WTC11 (cell line): ENCODE measurements around the genes NCF1 and RCC1L.

- PRO-cap, result no peak
Observed at GRCh38 chr7:74192994-74193720, 16.6 kb upstream of the LAT2 start.

DNA sequence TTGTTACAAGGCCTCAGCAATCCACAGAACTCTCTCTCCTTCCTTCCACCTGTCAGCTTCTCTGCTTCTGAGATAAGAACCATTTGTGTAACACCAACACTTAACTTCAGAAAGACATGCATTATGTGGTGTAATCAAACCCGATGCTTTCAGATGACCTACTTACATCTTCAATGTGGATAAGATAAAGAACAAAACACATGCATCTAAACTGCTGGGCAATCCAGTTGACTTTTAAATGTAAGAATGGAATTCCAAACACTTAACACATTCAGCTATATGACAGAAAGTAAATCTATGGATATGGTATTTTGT is 13.1 kb upstream of the LAT2 start:
- PRO-cap, result no peak

DNA sequence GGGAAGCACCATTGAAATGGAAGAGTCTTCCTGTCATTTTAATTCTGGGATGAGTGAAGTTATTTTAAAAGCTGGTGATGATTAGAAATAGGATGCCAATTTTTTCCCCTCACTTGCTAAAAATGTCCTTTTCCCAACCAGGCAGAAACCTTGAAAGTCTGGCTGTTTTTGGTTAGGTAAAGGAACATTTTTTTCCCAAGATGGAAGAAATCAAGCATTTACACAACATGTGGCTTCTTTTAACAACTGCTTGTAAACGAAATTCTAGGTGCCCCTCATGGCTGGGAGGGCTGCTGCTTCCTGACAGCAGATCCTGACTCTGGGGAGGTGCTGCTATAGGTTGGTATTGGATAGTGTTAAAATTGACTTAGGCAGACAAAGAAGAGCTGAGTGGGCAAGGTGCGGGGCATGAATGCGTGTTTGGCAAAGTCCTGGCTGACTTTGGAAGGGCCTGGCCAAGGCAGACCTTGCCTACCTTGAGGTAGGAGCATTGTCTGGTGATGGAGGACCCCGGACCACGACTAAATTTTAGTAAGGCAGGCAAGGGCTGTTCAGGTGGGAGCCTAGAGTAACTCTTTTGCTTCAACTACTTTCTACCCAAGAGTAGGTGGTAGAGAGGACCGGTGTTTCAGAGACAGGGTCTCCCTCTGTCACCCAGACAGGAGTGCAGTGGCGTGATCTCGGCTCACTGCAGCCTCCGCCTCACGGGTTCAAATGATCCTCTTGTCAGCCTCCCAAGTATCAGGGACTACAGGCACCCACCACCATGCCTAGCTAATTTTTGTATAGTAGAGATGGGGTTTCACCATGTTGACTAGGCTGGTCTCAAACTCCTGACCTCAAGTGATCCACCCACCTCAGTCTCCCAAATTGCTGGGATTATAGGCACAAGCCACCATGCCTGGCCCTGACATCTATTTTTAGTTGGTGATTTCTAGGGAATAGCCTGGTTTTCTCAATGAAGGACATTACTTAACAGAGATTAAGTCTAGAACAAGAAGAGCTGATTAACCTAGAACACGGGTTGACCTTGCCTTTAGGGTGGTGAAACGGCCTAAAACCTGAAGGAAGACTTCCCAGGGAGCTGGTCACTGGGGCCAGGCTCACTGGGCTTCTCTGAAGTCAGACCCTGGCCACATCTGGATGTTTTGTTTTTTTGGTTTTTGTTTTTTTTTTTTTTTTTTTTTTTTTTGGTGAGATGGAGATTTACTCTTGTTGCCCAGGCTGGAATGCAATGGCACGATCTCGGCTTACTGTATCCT is 12.2 kb upstream of the LAT2 start:
- PRO-cap, result no peak

DNA sequence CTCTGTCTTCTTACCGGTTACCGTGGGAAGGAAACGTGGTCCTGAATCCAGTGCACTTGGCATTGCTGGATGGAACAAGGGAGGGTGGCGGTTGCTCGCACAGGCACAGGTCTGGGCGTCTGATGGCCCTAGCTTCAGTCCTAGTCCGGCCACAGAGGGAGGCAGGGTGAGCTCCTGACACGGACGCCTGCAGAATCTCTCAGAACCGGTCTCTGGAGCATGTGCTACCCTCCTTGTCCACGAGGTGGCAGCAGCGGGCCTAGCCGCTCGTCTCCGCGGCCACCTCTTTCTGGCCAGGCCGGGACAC is 3.3 kb upstream of the LAT2 start:
- PRO-cap, result unidirectional peak, plus-strand start at position 137 of the sequence

DNA sequence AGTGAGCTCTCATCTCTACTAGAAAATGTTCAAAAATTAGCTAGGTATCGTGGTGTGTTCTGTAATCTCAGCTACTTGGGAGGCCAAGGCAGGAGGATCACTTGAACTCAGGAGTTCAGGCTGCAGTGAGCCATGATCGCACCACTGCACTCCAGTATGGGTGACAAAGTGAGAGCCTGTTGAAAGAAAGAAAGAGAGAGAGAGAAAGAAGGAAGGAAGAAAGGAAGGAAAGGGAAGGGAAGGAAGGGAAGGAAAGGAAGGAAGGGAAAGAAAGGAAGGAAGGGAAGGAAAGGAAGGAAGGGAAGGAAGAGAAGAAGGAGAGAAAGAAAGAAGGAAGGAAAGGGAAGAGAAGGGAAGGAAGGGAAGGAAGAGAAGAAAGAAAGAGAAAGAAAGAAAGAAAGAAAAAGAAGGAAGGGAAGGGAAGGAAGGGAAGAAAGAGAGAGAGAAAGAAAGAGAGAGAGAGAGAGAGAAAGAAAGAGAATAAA is 61.5 kb downstream of the CLIP2 start:
- PRO-cap, result no peak

- PRO-cap, result no peak
Observed at GRCh38 chr7:74375909-74376934, 77.5 kb upstream of the GTF2IRD1 start.

DNA sequence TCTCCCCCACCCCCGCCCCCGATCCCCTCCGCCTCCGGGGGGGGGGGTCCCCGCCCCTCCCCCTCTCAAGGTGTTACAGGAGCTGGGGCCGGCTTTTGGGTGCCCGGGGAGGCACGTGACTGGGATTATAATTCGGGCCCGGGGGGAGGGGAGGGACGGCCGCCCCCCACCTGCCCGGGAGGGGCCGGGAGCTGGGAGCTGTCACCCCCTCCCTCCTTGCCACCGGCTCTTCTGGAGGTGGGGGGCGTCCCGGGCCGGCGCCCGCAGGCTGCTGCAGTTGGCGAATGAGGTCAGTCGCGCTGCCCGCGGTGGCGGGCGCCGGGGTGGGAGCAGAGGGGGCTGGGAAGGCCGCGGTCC is 496 bp downstream of the GTF2IRD1 start:
- PRO-cap, result bidirectional peak, plus-strand start at position 293 of the sequence, minus-strand start at position 286 of the sequence

GRCh38 chr7:74483744-74484309 is 30.1 kb downstream of the GTF2IRD1 start:
- PRO-cap, result no peak

DNA sequence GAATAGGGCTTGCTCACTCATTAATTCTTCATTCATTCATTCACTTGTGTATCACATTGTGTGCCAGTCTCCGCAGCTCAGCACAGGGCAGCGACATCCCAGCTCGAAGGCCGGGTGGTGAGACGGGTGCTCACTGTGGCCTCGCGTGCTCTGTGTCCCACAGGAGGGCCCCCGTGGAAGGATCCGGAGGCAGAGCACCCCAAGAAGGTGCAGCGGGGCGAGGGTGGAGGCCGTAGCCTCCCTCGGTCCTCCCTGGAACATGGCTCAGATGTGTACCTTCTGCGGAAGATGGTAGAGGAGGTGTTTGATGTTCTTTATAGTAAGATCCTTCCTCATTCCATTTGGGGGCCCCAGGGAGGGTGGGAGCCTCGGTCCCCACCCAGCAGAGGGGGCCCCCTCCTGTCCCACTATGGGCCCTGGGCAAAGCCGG is 61.6 kb downstream of the GTF2IRD1 start:
- PRO-cap, result no peak

- PRO-cap, result no peak
Observed at GRCh38 chr7:74612133-74612945, 45.2 kb upstream of the GTF2I start.

- PRO-cap, result no peak
Observed at GRCh38 chr7:74653730-74654256, 3.7 kb upstream of the GTF2I start.

- PRO-cap, result unidirectional peak, plus-strand start at chr7:74656524
Observed at GRCh38 chr7:74656287-74656834, 1.2 kb upstream of the GTF2I start.

GRCh38 chr7:74658263-74658766 is 797 bp downstream of the GTF2I start:
- PRO-cap, result bidirectional peak, plus-strand start at chr7:74658702, minus-strand start at chr7:74658569

DNA sequence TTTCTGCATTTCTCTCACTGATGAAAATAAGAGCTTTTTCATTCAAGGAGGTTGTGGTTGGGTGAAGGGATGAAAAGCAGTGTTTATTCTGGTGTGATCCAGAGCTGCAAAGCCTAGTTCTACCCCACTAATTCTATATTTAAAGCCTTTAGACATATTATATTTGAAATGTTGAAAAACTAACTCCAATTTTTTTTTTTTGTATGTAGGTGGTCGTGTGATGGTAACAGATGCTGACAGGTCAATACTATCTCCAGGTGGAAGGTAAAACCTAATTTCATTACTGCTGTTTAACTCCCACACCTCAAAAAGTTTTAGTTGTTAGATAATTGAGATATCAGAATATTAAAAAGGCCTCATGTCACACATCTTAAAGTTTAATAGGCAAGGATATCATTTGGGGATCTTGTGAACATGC is 47.4 kb downstream of the GTF2I start:
- PRO-cap, result no peak

DNA sequence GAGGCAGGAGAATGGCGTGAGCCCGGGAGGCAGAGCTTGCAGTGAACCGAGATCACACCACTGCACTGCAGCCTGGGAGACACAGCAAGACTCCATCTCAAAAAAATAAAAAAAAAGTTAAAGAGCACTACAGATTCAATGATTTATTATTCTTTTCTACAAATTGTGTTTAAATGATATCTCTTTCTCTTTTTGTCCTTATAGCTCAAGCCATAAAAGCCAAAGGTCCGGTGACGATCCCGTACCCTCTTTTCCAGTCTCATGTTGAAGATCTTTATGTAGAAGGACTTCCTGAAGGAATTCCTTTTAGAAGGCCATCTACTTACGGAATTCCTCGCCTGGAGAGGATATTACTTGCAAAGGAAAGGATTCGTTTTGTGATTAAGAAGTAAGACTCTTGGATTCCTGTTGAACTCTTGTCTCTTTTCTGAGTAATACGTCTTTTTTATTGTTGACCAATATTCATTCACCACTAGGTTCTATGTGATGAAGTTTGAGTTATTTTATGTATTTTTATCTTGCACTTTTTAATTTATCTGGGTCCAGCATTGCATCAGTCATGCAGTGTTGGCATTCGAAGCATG is 41.4 kb upstream of the NCF1 start:
- PRO-cap, result no peak

- PRO-cap, result no peak
Observed at GRCh38 chr7:74773872-74774274, at the start of gene NCF1. NCF1 (plus strand) TSS chr7:74774011.

GRCh38 chr7:74782864-74783146 is 9.0 kb downstream of the NCF1 start:
- PRO-cap, result no peak

DNA sequence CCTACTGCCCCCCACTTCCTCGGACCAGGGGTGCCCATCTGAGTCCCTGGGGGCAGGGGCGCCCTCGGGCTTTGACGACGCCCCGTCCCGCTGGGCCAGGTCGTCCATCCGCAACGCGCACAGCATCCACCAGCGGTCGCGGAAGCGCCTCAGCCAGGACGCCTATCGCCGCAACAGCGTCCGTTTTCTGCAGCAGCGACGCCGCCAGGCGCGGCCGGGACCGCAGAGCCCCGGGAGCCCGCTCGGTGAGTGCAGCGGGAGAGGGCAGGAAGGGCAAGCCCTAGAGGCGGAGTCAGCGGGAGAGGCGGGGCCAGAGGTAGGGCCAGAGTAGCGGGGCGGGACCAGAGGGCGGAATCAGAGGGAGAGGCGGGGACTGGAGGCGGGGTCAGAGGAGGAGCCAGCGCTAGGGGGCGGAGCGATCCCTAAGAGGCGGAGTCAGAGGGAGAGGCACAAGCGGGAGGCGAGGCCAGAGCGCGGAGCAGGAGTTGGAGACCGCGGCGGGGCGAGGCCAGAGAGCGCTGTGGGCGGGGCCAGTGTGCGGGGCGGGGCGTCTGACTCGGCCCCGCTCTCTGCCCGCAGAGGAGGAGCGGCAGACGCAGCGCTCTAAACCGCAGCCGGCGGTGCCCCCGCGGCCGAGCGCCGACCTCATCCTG is 14.8 kb downstream of the NCF1 start:
- PRO-cap, result no peak

DNA sequence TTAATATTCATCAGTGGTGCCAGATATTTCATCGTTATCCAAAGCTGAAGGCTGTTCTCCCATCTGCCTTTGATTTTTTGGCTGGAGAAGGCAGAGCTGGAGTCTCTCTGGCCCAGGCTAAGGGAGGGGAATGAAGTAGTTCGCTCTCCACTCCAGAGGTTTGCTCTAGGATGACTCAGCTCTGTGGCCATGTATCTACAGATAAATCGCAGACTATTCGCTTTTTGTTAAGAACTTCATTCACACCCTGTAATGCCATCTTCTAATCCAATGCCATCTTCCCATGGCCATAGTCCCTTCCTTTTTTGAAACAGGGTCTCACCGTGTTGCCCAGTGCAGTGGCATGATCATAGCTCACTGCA is 17.1 kb downstream of the RCC1L start:
- PRO-cap, result no peak

DNA sequence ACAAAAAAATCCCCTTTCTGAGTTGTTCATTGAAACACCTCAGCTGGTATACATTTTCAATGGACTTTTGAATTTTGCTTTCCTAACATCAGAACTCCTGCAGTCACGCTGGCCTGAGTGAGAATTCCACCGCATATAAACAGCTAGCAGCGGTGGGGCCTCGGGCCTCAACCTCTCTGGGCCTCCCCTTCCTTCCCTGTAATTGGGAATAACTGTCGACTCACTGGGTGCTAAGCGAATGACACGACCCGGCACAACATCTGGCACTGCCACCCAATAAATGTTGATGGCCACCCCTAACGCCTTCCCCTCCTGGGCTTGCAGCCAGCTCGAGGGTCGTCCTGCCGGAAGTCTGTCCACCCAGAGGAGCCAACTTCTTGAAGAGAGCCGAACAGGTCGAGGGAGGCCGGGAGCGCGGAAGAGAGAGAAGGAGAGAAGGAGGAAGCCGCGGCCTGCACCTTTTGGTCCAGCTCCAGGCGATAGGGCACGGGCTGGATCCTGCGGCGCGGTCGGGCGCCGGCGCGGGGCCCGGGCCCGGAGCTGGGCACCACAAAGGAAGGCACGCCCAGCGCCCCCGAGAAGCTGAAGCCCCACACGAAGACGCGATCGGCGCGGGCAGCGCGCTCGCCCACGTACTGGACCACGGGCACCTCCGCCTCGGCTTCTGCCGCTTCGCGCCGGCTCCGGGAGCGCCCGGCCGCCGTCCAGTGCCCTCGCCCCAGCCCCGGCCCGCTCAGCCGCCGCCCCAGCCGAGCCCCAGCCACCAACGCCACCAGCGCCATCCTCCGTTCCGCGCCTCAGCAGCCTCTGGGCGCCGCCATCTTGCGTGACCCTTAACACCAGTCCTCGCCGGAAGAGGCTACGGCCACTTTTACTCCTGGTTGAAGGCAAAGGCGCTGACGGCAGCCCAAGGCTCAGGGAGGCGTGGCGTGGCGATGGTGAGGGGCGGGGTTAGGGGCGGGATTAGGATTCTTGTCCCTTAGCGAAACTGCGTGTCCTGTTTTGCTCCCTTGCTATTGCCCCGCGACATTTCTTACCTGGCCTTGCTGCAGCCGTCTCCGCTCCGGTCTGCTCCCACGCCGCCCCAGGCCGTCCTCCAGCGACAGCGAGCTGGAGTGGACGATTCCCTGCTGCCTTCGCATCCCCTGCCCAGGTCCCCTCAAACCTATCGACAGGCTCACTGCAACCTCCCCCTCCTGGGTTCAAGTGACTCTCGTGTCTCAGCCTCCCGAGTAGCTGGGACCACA is at the start of gene RCC1L:
RCC1L (minus strand) TSS at position 847 of the 1,247 bp plus-strand sequence.
- PRO-cap, result bidirectional peak, plus-strand start at position 215 of the sequence, minus-strand start at position 200 of the sequence; bidirectional peak, plus-strand start at position 363 of the sequence, minus-strand start at position 354 of the sequence; bidirectional peak, plus-strand start at position 593 of the sequence, minus-strand start at position 551 of the sequence; bidirectional peak, plus-strand start at position 1,013 of the sequence, minus-strand start at position 809 of the sequence